Anterior vena cava (tissue), 1 donor: ENCODE measurements around the genes MAGED4, MAGED2, PFKFB1, SPIN2B and ZC4H2.

DNA sequence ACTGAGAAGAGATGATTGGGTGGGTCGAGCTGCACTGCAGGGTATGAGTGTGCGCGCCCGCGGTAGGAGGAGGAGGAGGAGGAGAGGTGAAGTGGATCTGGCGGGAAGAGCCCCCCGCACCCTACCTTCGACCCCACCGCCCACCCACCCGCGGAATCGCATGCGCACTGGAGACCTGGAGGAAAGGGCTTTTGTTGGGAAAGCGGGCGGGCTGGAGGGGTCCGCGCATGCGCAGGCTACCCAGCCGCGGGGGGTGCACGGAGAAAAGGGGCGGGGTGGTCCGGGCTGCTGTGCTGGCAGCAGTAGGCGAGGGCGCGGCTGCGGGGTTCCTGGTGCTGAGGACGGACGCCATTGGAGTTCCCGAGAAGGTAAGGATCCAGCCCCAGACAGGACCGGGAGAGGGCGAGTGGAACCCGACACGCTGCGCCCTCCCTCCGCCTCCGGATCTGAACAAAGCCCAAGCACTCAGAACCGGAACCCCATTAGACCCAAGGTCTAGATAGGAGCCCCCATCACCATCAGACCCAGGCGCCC, at the start of gene MAGED4:
Gene MAGED4 (plus strand): TSS at position 291 of the 534 bp plus-strand sequence.
- PRO-cap = no peak

DNA sequence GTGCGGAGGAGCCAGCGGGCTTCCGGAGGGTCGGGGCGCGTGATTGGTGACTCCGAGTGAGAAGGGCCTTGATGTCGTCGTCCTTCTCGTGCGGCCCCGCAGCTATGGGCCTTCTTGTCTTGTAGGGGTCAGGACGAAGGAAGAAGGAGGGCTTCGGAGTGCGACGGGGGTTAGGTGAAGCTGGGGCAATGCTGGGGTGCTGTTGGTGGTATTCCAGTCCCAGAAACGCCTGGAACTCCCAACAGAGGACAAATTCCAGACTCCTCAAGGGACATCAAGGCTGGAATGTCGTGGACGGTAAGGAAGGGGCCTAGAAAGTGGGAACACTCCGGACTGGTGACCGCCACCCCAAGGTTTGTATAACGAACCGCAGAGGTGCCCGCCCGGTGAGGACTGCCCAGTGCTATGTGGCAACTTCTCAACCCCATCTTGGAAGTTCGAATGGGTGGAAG, 362 bp downstream of the XAGE5 start:
- PRO-cap = no peak

GRCh38 chrX:53071337-53072628, 10.4 kb upstream of the TSPYL2 start:
- PRO-cap = no peak

DNA sequence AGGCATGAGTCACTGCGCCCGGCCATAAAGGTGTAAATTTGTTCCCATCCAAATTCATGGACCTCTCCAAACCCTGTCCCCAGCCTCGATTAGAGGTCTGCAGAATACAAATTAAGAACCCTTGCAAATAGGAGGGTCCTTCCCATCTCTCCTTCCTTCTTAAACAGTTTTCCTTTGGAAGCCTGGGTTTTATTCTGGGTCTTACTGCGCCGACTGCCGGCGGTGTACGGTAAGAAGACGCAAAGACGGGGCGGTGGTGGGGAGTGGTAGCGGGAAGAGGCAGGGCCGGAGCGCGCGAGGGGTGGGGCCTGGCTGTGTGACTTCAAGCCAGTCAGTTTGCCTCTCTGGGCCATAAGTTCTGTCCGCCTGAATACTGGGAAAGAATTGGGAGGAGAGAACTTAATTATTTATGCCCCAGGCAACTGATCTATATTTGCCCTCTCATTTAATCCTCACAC, 841 bp upstream of the KANTR start:
- PRO-cap = unidirectional peak, minus-strand start at position 161 of the sequence

GRCh38 chrX:53256512-53257309, 31.7 kb upstream of the KDM5C start:
- PRO-cap = no peak

- PRO-cap = no peak
Measured at GRCh38 chrX:53306671-53307067, 14.5 kb downstream of the IQSEC2 start.

DNA sequence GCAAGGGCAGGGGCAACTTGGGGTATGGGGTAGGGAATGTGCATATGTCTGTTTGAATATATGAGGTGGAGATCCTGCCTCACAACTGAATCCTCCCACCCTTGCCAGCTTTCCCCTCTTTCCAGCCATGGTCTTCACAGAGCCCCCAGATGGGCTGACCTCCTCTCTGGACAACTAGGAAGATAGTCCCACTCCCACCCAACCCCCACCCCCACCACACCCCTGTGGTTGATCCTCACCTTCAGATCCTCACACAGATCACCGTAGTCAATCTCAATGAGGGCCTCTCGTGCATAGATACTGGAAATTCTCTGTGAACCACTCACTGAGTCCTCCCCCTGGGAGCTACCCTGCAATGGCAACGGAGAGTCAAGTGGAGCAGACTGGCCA, 27.9 kb downstream of the SMC1A start:
- PRO-cap = no peak

GRCh38 chrX:53423085-53423685, 512 bp downstream of the RIBC1 start:
- PRO-cap = no peak

GRCh38 chrX:53561553-53562632, 124.6 kb downstream of the HUWE1 start:
- PRO-cap = no peak

GRCh38 chrX:53562633-53563217, 123.8 kb downstream of the HUWE1 start:
- PRO-cap = no peak

GRCh38 chrX:53584715-53585428, 101.6 kb downstream of the HUWE1 start:
- PRO-cap = no peak

DNA sequence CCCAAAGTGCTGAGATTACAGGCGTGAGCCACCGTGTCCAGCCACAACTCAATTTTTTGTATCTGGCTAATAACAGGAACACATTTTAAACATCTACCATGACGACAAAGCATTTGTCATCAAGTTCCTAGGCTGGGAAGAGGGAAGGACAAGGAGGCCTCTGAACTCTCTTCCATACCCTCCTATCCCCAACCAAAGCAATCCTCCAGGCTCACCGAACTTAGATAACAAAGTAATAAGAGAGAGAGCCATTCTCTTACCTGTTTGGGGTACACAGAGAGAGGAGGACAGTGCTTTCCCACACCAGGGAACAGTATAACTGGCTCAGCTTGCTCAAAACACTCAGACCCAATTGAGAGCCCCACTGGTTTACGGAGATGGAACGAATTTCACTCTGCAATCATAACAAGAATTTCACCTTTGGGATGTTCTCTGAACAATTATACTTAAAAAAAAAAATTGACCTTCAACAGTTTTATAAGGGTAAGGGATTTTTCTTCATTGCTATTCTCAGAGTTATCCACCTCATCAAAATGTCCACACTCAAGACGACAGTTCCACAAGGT, 83.3 kb downstream of the HUWE1 start:
- PRO-cap = no peak

- PRO-cap = no peak
Measured at GRCh38 chrX:53714410-53715339, 28.2 kb upstream of the HUWE1 start.

- PRO-cap = no peak
Measured at GRCh38 chrX:54132592-54132943, 50.5 kb downstream of the FAM120C start.

GRCh38 chrX:54440552-54441199, 472 bp downstream of the TSR2 start:
- PRO-cap = no peak

DNA sequence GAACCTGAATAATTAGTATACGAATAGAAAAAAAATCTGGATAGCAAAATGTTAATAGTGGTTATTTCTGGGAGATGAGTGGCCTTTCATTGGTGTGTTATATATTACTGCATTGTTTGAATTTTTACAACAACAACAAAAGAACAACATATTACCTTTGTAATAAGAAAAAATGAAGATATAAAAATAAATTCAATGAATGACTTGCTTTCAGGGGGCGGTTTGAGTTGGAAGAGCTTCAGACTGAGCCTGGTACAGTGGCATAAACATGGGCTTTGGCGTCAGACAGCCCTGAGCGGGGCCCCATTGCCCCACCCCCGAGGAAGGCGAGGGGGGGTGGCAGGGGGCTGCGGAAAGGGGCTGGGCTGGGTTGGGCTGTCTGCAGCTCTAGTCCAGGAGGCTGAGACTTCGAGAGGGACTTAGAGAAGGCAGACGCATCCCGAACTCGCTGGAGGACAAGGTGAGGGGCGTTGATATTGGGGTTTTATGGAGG, at the start of gene MAGED2:
Gene MAGED2 (plus strand): TSS at position 403 of the 493 bp plus-strand sequence.
- PRO-cap = unidirectional peak, plus-strand start at position 405 of the sequence

DNA sequence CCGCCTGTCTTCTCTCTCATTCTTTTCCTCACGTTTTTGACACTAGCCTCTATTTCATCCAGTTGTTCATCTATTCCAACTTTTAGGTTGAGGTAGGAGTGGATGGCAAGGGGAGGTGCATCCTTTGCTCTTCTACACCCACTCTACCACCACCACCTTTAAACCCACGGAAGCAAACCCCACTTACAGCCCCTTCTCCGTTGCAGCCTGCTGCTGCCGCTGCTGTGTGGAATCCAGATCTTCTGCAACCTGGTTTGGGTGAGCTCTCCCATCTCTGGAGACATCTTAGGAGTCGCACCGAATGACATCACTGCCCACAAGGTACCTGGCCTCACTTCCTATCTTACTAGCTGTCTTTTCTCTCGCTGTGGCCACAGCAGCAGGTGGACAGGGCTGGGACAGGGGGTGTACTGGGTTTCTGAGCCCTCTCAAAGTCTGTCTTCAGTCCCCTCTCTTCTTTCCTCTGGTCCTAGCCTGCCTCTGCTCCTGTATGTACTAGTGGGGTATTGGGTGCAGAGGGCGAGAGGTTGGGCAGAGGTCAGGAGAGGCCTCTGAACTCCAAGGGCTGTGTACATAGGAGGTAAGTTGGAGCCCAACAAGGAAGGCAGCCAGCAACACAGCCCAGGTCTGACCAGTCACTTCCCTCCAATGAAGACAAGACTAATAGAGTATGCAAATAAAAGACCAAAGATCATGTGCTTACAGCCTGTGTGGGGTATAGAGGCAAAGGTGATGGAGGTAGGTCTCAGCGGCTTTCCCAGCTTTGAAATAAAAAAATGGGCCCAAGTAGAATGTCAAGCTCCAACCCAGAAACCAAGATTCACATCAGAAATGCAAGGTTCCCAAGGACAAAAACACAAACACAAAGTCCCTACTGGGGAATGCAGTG, at the start of gene PFKFB1:
Gene PFKFB1 (minus strand): TSS at position 465 of the 889 bp plus-strand sequence.
- PRO-cap = no peak

DNA sequence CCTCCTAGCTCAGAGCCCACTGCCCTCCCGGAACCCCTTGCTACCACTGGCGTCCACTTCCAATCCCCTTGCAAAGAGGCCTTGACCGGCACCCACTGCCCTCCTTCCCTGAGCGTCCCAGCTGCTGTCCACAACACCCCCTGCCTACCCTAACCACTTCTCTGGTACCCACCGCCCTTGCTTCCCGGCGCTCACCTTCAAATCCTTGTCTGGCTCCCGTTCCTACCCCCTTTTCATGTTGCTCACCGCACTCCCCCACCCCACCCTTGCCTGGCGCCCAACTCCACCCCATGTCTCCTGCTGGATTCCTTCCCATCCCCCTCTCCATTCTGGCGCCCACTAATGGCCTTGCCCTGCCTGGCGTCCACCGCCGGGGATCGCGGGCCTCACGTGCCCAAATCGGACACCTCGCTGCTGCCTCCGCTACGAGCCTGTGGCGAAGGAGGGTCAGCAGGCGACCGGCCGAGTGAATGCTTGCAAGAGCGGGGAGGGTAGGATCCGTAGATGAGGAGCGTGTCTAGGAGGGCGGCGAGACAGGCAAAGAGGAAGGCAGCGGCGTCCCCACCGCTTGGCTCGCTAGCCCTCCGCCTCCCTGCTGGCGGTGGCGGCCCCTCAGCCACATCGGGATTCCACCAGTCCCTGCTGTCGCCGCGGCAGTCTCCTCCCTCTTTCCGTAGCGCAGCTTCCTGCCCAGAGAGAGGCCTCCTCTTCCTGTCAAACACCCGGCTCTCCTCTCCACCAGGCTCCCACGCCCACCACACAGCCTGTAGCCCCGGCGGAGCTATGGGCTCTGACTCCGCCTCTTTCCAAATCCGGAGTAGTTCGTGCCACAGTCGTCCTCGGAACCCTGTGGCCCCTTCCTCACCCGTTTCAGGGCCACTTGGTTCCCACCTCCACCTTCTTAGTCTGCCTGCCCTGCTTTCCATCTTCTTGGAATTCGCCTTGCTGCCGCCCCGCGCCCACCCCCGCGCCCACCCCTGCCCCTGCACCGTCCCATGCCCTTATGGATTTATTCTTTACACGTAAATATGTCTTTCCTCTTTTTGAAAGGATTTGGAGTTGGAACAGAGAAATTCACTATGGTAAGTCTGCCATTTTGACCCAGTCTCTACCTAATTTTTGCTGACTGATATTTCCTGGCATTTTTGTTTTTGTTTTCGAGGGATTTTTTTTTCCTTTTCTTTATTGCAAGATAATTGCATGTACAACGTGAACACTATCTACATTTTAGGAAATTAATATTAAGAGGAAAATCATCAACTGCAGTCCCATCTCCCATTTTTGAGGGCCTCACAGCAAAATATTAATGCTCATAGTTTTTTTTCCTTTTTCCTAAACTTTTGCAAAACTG, at the start of gene SPIN2B:
Gene SPIN2B (minus strand): TSS at position 663 of the 1,351 bp plus-strand sequence.
- PRO-cap = bidirectional peak, plus-strand start at position 717 of the sequence, minus-strand start at position 629 of the sequence

GRCh38 chrX:63657705-63658188, 127.3 kb downstream of the ARHGEF9 start:
- PRO-cap = no peak

- PRO-cap = no peak
Measured at GRCh38 chrX:64975958-64976941, at the start of gene ZC4H2. TSS of gene ZC4H2 (minus strand) at chrX:64976450.